Metastatic Pancreatic Carcinoma in the Ovary (tissue), 1 donor: ENCODE measurements around a stretch of chr4.

DNA sequence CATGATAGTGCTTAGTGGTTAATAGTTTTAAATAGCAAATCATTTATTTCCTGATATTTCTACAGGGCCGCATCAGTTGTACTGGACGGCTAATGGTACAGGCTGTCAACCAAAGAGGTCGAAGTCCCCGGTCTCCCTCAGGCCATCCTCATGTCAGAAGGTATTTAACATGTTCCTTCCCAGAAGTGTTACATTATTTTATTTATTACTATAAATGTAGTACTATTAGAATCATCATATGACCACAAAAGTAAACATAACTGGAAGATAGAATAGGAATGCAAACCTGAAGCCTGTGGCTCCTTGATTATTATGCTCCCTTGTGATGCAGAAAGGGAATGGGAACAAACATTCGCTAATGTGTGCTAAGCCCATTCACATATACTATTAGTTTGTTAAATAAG is 96.2 kb downstream of the CBR4 start:
- PRO-cap, result no peak

DNA sequence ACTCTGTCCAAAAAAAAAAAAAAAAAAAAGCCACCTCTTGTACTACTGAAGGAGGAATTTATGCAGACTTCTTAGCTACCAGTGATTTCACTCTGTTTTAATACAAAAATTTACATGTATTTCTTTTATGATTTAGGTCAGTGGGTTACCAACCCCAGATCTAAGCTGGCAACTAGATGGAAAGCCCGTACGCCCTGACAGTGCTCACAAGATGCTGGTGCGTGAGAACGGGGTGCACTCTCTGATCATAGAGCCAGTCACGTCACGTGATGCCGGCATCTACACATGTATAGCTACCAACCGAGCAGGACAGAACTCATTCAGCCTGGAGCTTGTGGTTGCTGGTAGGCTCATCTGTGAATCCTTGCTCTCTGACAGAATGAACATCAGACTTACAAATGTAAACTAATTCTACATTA is 88.6 kb downstream of the CBR4 start:
- PRO-cap, result no peak

GRCh38 chr4:169059583-169060591 is 49.8 kb upstream of the CBR4 start:
- PRO-cap, result no peak

- PRO-cap, result no peak
Measured at GRCh38 chr4:169069947-169070768, 60.1 kb upstream of the CBR4 start.

DNA sequence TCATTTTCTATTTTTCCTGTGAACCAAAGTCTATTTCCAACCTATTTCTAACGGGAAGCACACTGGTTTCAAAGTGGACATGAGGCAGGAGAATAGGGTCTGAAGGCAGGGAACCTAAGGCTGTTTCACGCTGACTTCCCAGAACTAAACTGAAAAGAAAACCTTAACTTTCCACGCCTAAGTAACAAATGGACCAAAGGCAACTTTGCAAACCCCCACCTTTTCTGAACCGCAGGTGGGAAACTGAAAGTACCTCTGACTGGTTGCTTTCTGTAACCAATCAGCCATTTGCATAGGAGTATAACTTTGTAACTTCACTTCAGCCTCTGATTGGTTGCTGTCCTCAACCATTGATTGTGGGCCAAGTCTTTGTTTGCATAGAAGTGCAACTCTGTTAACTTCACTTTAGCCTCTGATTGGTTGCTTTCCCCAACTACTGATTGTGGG is 121.4 kb upstream of the CBR4 start:
- PRO-cap, result no peak

DNA sequence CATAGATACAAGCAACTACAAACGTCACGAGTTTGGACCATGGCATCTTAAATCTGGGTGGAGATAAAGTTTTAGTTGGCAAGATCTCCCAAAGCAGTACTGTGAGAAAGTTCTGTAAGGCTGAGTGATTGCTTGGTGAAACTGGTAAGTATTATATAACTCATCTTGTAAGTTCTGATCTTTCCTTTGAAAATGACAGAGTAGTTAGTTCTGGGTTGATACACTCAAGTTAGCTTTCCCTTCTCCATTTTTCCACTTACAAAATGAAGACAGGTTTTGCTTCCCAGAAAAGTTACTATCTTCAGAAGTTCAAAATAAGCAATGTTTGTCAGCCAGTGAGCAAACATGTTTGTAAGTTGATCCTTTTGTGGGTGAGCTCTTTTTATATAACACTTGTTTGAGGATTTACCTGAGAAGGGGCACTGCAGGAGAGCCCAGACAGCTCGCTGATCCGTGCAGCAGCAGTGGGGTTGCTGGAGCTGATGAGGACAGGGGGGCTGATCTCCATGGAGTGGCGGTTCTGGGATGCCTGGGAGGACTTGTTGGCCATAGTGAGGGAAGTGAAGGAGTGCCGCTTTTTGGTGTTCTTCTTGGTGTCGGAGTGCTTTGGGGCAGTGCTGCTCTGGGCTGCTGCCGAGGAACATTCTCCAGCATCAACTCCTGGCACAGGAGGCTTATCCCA is 126.0 kb upstream of the CBR4 start:
- PRO-cap, result no peak

- PRO-cap, result no peak
Measured at GRCh38 chr4:169220382-169220769, 50.4 kb downstream of the SH3RF1 start.

DNA sequence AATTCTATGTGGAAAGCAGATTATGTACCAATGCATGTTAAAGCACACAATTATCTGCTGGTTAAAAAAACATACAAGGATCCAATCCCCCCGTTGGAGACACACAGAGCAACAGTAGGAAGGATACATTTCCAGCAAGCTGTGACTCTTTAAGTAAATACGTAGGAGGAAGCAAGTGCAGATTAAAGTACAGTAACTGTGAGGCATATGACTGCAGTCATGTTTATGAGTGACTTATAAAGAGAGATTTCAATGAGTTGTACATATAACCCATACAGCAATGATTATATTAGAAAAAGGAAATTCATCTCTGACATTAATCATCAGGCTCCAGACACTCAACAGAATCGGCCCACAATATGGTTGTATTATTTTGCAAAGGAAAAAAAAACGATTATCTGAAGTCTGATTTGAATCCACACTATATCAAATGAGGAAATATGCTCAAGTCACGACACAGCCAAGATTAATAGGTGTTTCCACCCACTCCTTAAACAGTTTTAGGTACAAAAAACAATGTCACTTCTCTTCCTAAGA is 21.1 kb downstream of the SH3RF1 start:
- PRO-cap, result no peak

- PRO-cap, result no peak
Measured at GRCh38 chr4:169256902-169257295, 13.9 kb downstream of the SH3RF1 start.

- PRO-cap, result unidirectional peak, plus-strand start at chr4:169270302
Measured at GRCh38 chr4:169269834-169270724, 677 bp downstream of the SH3RF1 start.

GRCh38 chr4:169499178-169499918 is 113.0 kb downstream of the NEK1 start:
- PRO-cap, result no peak

- PRO-cap, result no peak
Measured at GRCh38 chr4:169668091-169668727, 47.8 kb downstream of the CLCN3 start.

DNA sequence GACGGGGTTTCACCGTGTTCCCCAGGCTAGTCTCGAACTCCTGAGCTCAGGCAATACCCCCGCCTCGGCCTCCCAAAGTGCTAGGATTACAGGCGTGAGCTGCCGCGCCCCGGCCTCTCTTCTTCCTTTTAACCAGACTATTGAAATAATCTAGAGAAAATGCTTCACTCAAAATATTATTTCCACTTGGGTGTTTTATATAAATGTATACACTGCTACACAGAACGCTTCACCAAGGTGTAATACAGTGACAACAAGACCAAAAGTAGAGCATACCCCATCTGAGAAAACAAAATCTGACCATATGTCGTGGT is 837.5 kb upstream of the AADAT start:
- PRO-cap, result unidirectional peak, minus-strand start at position 120 of the sequence

DNA sequence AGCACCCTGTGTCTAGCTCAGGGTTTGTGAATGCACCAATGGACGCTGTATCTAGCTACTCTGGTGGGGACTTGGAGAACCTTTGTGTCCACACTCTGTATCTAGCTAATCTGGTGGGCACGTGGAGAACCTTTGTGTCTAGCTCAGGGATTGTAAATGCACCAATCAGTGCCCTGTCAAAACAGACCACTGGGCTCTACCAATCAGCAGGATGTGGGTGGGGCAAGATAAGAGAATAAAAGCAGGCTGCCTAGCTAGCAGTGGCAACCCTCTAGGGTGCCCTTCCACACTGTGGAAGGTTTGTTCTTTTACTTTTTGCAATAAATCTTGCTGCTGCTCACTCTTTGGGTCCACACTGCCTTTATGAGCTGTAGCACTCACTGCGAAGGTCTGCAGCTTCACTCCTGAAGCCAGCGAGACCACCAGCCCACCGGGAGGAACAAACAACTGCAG is 514.3 kb upstream of the GALNTL6 start:
- PRO-cap, result no peak

- PRO-cap, result no peak
Measured at GRCh38 chr4:172711963-172712398, 456.6 kb upstream of the GALNT7 start.

- PRO-cap, result no peak
Measured at GRCh38 chr4:172995114-172996054, 173.2 kb upstream of the GALNT7 start.

GRCh38 chr4:173170356-173170607 is 1.7 kb downstream of the GALNT7 start:
- PRO-cap, result no peak

GRCh38 chr4:173508903-173510095 is 20.7 kb downstream of the HAND2 start:
- PRO-cap, result no peak

GRCh38 chr4:173521803-173522132 is 8.3 kb downstream of the HAND2 start:
- PRO-cap, result no peak

DNA sequence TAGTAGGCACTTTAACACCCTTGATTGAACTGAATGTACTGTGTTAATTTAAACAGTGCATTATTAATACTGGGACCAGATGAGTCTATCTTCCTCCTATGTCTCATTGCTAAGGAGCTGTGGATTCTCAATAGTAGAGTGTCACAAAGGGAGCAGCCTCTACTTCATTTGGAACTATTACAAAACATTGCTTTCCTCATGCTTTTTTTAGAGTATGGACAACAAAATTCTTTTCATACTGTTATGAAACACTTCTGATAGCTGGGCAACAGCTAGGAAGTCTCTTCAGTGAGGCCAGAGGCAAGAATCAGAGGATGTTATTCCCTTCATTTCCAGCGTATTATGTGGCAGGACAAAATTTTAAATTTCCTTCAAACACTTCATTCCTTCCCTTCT is 160.8 kb downstream of the FBXO8 start:
- PRO-cap, result no peak